Natural killer cell (primary cell): ENCODE data around the genes XIRP2, NOSTRIN, SSB and GAD1.

GRCh38 chr2:166388324-166388963 is 12.7 kb upstream of the SCN9A start:
- PRO-cap = no peak

- PRO-cap = no peak
Observed at GRCh38 chr2:166888396-166888758, at the start of gene XIRP2. TSS of gene XIRP2 (plus strand) at chr2:166888480.

- PRO-cap = no peak
Observed at GRCh38 chr2:167375641-167375903, 82.8 kb downstream of the B3GALT1 start.

- PRO-cap = no peak
Observed at GRCh38 chr2:168093630-168094129, 153.7 kb downstream of the STK39 start.

GRCh38 chr2:168192874-168193743 is 54.3 kb downstream of the STK39 start:
- PRO-cap = no peak

GRCh38 chr2:168478062-168478709 is 22.1 kb downstream of the CERS6 start:
- PRO-cap = no peak

DNA sequence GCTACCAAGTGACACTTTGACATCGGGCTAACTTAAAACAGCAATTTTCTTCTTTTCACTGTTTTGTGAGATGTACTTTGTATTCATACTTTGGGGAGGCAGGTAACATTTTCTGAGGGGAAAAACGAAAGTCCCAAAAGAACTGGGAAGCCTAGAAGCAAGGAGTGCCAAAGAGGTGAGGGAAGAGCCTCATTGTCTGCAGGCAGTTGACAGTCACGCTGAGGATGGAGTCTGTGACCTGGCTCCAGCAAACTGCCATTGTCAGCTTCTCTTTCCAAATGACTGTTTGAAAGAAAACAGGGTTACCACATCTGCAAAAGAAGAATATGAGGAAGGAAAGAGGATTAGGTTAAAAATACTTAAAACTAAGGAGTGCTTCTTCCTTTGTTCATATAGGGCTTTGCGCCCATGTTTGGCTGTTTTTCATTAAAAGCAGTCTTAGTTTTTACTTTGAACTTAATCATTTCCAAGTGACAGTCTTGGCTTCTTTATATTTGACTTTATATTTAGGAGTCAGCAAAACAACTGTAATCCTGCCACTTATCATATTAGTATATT is 34.9 kb downstream of the CERS6 start:
- PRO-cap = no peak

DNA sequence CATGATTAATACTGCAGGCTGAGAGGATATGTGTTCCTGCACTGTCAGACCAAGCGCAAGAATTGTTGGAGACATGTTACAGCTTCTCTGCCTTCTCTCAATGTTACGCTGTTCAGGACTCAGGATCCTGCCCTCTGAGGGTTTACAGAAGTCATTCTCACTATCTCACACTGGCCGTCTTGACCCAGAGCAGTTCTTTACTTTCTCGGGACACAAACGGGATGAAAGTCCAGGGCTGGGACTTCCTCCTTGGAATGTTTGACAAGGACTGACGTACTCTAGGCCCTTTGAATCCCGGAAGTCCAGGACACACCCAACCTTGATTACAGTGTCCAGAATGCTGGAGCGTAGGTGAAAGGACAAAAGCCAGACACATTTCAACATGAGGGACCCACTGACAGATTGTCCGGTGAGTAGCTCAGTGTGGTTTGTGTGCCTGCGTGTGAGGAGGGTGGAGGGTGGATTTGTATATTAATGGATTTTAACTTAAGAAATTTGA is at the start of gene NOSTRIN:
Gene NOSTRIN (plus strand): TSS at position 373 of the 499 bp plus-strand sequence.
- PRO-cap = no peak

DNA sequence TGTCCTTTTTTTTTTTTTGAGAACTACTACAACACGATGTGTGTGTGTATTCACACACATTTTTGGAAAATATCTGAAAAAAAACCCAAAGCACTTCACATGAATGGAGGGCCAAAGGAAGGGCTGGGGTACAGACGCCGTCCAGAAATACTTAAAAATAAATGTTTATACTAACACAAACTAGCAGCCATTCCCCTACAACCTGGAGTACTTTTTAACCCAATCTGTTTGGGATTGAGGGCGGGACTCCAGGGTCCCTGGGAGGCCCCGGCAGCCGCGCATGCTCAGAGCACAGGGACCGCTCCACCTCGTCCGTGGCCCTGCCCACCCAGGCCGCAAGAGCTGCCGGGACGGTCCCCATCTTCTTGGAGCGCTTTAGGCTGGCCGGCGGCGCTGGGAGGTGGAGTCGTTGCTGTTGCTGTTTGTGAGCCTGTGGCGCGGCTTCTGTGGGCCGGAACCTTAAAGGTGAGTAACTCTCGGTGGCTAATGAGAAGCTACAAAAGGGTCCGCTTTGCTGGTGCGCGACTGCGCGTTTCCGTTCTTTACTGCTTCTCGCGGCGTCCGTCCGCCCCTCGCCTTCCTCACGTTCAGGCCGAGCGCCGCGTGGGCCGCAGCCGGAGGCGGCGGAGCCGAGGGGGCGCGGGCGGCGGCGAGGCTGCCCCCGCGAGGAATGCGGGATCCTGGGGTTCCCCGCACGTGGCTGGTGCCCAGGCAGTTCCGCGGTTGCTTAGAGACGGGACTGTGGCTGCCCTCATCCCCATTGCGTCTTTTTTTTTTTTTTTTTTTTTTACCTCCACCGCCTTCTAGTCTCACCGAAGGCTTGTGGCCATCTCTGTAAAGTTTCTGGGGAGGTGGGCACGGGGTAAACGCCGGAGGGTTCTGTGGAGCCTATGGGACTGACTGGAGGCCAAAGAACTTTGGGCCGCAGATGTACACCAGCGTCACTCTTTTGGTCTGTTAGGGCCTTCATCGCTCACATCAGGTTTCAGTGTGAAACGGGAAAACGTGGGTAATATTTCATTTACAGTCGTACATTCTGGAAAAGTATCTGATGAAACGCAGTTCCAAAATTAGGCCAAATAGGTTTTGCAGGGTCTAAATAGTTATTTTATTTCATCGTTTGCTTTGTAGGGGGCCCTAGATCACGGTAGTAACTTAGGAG is at the start of gene SSB:
Gene SSB (plus strand): TSS at position 360 of the 1,162 bp plus-strand sequence.
- PRO-cap = bidirectional peak, plus-strand start at position 489 of the sequence, minus-strand start at position 310 of the sequence; bidirectional peak, plus-strand start at position 538 of the sequence, minus-strand start at position 591 of the sequence

DNA sequence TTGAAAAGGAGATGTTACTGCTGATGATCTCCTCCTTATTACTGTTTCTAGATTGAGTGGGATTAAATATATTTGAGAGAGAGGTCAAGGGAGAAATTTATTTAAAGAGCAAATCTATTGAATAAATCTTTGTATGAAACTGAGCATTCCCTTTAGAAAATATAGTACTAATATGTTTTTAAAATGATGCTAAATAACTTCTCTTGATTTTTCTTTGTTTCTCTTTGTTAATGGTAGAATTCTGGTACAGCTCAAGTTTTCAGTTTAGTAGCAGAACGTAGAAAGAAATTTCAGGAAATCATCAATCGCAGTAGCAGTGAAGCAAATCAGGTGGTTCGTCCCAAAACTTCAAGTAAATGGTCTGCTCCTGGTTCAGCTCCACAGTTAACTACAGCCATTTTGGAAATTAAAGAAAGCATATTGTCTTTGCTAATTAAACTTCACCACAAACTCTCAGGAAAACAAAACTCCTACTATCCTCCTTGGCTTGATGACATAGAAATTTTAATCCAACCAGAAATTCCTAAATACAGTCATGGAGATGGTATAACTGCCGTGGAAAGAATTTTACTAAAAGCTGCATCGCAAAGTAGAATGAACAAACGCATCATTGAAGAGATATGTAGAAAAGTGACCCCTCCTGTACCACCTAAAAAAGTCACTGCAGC is 122.2 kb downstream of the UBR3 start:
- PRO-cap = no peak

DNA sequence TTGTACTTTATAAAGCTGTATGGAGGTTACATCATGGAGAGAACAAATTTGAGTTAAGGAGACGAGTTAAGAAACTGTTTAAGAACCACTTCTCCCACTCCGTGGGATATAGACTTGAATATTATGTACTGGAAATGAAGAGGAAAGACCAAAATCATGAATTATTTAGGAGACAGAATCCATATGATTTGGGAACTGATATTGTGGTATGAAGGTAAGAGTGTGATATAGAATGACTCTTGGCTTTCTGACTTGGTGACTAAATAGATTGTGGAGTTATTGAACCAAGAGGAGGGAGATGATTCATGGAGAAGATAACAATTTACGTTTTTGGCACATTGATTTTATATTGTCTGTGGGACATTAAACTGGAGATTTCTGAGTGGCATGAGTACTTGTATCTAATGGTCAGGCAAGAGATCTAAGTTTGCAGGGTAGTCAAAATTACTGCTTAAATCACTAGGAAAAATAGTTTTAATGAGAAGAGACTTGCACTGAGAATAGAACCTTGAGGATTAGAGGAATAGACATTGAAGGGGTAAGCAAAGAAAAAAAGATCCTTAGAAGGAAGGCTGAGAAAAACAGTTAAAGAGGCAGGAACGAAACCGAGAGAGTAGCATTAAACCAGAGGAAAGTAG is 173.1 kb downstream of the UBR3 start:
- PRO-cap = no peak

GRCh38 chr2:170409017-170409550 is 231.1 kb downstream of the MYO3B start:
- PRO-cap = no peak

DNA sequence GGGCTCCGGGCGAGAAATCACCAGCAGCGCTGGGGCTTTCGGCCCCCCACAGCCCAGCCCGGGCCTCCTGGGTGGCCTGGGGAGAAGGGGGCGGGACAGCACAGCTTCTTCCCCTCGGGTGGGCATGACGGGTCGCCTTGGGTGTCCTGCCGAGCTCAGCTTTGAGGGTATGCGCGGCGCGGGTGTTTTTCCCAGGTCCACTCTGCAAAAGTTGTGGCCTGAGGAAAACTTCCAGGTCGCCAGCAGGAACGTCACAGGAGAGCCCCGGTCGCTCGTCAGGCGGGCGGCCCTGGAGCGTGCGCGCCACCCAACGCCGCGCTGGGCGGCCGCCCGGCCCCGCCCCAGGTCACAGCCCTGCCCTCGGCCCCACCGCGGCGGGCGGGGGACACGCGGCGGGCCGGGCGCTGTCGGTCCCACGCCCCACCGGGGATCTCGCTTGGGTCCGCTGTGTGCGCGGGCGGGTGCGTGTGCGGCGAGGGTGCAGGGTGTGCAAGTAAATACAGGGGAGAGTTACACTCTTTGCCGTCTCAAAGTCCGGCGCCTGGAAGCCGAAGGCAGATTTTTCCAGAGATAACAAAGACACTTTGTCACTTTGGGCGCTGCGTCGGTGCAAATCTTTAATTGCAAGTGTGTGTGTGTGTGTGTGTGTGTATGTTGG is 690 bp upstream of the SP5 start:
- PRO-cap = no peak

DNA sequence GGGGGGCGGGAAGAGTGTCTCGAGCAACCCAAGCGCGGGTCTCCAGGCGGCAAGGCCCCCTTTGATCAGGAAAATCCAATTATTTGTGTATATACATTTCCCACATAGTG is 306 bp upstream of the SP5 start:
- PRO-cap = no peak

GRCh38 chr2:170816423-170817339 is at the start of gene GAD1:
TSS of gene GAD1 (plus strand) at chr2:170816887.
- PRO-cap = no peak

DNA sequence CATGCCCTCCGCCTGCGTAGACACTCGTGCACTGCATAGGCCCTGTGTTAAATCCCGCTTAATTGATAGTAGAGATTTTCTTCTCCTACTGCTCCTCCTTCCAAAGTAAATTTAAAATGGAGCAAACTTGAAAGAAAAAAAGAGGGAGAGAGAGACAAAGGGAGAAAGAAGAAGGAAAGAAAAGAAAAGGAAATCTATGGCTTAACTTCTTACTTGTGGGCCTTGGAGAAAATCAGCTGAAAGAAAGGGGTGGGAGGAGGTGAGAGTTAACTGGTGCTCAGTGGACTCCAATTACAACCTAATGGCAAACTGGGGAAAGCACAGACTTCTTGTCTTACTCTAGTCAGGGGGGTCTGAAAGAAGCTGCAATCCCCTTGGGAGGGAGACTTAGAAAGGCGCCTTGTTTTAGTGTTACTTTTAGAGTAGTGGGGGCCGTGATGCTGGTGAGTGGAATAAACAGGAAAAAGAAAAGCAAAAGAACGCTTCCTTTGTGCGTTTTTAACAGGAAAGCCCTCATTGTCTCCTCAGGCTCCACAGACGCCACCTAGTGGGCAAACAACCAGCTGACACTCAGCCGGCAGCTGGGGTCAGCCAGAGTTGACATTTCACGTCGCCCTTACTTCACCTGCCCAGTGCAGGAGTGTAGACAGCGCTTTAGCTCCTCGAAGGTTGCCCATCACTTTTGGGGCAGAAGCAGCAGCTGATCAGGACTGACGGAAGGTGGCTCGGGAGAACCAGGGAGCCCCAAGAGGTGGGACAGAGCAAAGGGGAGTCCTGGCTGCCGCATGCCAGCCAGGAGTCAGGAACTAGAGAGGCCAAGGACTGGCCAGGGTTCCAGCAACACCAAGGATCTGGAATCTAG is 56.0 kb upstream of the GORASP2 start:
- PRO-cap = no peak

- PRO-cap = no peak
Observed at GRCh38 chr2:171326880-171327274, 106.9 kb downstream of the METTL8 start.

DNA sequence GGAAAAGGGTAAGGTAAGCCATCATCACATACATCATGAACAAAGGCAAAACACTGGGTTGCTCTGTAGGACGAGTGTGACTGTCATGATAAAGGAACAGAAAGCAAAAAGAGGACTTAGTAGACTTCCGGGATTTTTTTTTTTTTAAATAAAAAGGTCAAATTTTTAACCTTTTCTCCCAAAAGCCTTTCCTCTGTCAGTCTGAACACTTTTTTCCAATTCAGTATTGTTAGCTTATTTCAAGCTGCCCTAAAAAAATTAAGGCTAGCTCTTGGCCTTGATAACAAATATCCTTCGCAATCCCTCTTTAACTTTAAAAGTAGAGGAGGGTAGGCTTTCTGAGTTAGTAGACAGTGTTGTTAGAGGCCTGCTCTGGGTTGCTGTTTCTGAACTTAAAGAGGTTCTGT is 103.2 kb downstream of the METTL8 start:
- PRO-cap = no peak

GRCh38 chr2:171480876-171481680 is 41.2 kb upstream of the CYBRD1 start:
- PRO-cap = no peak

DNA sequence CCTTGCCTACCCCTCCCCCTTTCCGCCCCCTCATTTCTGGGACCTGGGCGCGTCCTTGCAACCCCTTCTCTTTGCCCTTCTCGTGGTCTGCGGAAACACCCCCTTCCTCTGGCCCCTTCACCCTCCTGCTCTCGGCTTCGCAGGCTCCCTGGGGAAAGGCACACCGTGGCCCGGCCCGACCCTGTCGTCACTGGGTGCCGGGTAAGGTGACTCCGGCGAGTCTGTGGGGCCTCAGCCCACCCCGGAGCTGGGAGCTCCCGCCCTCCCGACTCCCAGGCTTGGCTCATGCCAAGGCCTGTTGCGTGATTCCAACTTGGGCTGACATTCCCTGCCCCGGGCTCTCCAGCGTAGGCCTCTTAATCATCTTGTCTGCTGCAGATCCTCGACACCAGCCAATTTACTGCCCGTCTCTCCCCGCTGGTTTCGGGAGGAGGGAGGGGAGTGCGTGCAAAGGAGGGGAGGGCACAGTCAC is 5.6 kb downstream of the DLX2 start:
- PRO-cap = no peak